ENCODE results near the genes NEK8 and ANKRD13B.

- PRO-cap = bidirectional peak, plus-strand start at chr17:28728774, minus-strand start at chr17:28728737; unidirectional peak, minus-strand start at chr17:28728973
- RAMPAGE, long total RNA = no peak
- RRBS = 0% methylated on average over 5 of the region's 56 CpGs
Observed at GRCh38 chr17:28728532-28729417, at the start of gene NEK8. NEK8 (plus strand) TSS chr17:28728788.

GRCh38 chr17:28748136-28748701 is 4.4 kb downstream of the TRAF4 start:
- PRO-cap = no peak
- RAMPAGE, long total RNA = no peak
- RRBS = no CpG with 5 or more reads among the region's 9 CpGs

GRCh38 chr17:28749825-28750865 is 6.3 kb downstream of the TRAF4 start:
- PRO-cap = no peak
- RAMPAGE, long total RNA = no peak
- RRBS = no CpG with 5 or more reads among the region's 21 CpGs

DNA sequence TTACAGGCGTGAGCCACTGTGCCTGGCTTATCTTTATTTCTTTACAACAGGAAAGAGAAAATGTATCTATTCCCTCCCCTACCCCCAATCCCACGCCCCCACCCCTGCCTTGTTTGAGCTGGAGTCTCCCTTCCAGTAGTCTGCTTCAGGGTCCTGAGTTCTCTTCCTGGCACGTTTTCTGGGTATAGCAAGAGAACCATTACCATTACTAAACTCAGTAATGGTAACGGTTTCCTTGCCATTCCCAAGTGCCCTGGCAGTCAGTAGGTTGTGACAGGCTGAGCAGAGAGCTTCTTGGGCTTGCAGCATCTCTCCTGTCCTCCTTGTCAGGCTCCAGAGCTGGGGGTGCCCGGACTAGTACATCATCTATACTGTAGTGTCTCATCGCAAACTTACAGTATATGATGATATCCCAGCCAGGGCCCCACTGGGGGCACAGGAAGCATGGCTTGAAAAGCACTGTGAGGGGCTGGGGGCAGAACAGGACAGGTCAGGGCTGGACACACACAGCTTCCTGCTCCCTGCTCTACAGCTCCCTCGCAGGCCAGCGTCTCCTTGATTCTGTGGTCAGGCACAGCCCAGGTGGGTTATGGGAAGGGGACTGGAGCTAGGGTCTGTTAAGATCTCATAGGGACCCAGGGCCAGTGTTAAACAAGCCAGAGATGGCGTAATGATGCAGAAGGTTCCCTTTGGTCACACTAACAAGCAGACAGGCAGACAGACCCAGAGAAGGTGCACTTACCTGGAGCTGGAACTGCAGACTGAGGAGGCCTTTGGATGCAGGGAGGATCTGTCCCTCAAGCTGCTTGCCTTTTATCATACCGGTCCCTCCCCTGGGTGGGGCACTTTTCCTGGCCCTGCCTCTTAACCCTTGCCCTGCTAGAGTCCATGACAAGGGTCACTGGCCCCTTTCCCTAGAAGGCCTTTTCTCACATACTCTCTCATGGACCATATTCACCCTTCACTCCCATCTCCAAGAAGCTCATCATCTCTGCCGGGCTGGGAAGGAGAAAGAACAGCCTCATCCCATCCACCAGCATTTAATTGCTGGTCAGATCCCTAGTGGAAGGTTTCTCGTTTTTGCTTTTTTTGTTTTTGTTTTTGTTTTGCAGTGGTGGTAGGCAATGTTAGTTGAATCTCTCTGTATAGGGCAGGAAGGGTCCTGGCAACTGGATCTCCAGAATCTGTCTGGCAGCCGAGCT is 6.8 kb downstream of the ERAL1 start:
- PRO-cap = no peak
- RAMPAGE, long total RNA = no peak
- RRBS = no CpG with 5 or more reads among the region's 13 CpGs

GRCh38 chr17:28879453-28880550 is 17.7 kb downstream of the FLOT2 start:
- PRO-cap = no peak
- RAMPAGE, long total RNA = no peak
- RRBS = no CpG with 5 or more reads among the region's 13 CpGs

- PRO-cap = no peak
- RAMPAGE, long total RNA = no peak
- RRBS = no CpG with 5 or more reads among the region's 9 CpGs
Observed at GRCh38 chr17:28888448-28889344, 8.8 kb downstream of the FLOT2 start.

DNA sequence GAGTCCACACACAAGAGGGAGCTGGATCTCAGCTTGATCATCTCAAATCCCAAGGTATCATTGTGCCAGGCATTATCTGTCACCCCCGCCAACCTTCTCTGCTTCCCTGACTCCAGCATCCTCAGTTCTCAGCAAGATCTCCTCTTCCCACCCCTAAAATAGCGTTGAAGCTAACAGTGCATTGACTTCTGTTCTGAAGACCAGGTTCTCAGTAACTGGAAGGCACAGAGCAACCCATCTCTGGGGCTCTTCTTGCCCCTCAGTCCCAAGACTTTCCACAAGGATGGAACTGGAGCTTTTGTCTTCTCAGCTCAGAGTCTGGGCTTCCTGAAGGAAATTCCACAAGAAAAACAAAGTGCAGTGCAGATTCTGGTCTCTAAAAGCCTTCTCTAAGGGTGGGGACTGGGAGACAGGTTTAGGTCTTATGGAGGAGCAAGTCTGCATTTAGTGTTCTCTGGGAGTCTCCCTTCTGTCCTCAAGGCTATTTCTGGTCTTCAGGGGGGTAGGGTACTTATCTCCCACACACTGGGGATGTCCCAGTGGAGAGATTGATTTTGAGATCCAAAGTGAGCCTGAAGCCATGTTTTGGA is 1.5 kb downstream of the FLOT2 start:
- PRO-cap = no peak
- RAMPAGE, long total RNA = no peak
- RRBS = no CpG with 5 or more reads among the region's 2 CpGs

DNA sequence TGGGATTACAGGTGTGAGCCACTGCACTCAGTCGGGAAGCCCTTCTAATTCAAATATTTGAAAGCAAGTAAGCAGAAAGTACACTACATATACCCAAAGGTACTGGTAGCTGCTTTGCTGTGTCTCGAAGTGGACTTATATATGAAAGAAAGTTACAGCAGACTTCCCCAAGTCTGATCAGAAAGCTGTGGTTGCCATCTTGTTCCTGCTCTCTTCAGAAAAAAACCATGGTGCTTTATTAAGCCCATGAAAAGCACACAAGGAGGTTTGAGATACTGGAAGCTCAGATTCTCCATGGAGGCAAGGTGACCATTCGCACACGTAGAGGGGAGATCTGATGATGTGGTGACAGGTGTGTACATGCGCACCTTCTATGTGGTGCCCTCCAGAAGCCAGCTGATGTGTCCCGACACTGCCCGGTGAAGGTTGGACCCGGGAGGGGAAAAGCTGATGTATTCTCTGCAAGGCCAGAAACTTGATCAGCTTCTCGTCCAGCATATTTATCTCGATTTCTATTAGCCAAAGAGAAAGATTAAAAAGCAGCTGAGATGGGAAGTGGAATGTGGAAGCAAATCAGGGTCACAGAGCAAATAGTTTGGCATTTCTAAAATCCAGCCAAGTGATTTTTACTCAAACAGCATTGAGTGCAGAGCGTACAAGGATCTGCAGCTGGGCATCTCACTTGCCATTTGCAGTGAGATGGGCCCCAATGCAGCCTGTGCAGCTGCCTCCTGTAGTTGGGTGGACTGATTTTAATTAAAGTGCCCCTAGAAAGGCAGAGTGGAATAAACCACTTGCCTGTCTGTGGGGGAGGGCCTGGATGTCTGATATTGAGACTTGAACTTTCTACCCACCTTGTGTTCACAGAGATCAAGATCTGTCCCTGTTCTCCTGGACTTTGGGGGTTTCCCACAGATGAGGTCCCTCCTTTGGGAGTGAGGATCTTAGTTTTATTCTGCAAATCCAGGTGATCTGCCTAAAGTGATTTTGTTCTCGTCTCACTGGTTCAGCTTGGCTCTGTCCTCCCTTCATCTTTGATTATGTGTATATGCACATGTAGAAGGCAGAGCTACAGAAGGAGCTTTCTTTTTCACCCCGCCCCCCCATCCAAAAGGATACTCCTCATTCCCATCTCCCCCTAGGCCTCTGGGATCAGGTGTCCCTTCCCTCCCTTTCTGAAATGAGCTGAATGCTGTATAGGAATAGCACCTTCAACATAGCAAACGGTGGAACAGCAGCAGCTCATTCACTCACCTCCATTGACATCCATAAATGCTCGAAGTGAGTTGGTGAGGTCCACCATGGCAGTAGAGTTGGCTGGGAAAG is 7.4 kb upstream of the DHRS13 start:
- PRO-cap = no peak
- RAMPAGE, long total RNA = no peak
- RRBS = no CpG with 5 or more reads among the region's 15 CpGs

DNA sequence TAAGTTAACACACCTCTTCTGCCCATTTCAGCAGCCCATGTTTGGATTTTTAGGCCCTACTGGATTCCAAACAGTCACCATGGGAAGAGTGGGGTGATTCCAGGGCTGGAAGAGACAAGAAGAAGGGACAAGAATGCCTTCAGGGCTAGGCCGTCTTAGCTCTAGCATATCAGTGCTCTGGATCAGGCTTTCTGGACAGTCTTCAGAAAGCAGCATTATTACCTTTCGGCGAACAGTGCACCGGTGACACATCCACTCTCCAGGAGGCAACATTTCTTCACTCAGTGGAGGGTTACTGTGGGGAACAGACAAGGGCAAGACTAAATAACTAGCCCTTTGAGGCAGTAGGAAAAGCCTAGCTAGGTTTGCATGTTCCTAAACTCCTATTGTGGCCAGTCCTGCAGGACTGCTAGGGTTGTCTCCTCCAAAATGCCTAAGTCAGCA is 23.9 kb upstream of the DHRS13 start:
- PRO-cap = no peak
- RAMPAGE, long total RNA = no peak
- RRBS = no CpG with 5 or more reads among the region's 4 CpGs

- PRO-cap = no peak
- RAMPAGE, long total RNA = no peak
- RRBS = under 1% methylated on average over 4 of the region's 46 CpGs
Observed at GRCh38 chr17:28948620-28949642, 2.4 kb downstream of the PHF12 start.

- PRO-cap = no peak
- RAMPAGE, long total RNA = no peak
- RRBS = 91% methylated on average over 5 of the region's 15 CpGs
Observed at GRCh38 chr17:29089737-29090232, 46.8 kb downstream of the PIPOX start.

GRCh38 chr17:29093787-29094276 is 50.9 kb downstream of the PIPOX start:
- PRO-cap = no peak
- RAMPAGE, long total RNA = no peak
- RRBS = no CpG with 5 or more reads among the region's 13 CpGs

GRCh38 chr17:29106967-29107463 is 64.1 kb downstream of the PIPOX start:
- PRO-cap = no peak
- RAMPAGE, long total RNA = no peak
- RRBS = no CpG with 5 or more reads among the region's 11 CpGs

- PRO-cap = no peak
- RAMPAGE, long total RNA = no peak
- RRBS = no CpG with 5 or more reads among the region's 5 CpGs
Observed at GRCh38 chr17:29139834-29140264, 40.3 kb downstream of the MYO18A start.

DNA sequence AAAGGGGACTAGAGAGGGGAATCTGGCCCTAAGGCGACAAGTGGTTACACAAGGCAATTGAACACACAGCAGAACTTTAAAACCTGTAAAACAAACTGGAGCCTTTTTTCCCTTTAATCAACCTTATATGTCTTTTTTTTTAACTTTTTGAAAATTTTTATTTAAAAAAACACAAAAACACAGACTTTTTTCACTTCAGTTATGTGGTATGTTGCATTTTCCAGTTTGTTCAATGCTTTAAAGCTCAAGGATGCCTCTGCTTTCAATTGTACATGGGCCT is 15.5 kb downstream of the CRYBA1 start:
- PRO-cap = no peak
- RAMPAGE, long total RNA = no peak
- RRBS = no CpG with 5 or more reads among the region's 1 CpG

DNA sequence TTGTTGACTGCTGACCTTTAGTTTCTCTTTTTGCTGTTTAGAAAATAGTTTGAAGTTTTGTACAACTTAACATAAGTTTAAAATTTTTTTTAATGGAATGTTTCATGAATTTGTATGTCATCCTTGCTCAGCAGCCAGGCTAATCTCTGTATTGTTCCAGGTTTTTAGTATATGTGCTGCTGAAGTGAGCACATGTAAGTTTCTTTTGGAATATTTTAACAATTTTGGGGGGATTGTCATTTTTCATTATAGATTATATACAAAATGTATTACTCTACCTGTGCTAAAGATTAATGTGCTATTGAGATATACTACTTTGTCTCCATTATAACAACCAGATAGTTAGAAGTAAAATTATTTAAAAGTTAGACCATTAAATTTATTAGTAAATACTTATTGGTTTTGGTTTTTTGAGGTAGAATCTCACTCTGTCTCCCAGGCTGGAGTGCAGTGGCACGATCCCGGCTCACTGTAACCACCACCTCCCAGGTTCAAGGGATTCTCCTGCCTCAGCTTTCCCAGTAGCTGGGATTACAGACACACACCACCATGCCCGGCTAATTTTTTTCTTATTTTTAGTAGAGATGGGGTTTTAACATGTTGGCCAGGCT is 34.6 kb downstream of the TAOK1 start:
- PRO-cap = no peak
- RAMPAGE, long total RNA = no peak
- RRBS = no CpG with 5 or more reads among the region's 3 CpGs

- PRO-cap = no peak
- RAMPAGE, long total RNA = no peak
- RRBS = no CpG with 5 or more reads among the region's 11 CpGs
Observed at GRCh38 chr17:29542805-29543685, 23.8 kb downstream of the ABHD15 start.

DNA sequence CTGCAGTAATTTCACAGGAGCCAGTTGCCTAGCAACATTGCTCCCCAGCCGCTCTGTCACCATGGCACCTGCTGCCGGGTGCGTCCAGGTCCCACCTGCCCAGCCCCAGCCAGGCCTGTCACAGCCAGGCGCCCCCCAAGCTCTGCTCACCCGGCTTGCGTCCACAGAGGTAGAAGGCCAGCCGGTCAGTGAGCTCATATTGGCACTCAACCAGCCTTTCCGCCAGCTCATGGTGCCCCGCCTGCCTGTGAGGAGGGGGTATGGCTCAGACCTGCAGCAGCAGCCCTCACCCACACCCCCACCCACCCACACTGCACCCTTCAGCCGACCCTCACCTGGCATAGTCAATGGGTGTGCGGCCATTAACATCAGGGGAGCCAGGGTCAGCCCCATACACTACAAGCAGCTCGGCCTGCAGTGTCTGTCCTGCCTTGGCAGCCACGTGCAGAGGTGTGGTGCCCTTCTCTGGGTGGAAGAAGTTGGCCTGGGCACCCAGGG is 7.8 kb downstream of the GIT1 start:
- PRO-cap = no peak
- RAMPAGE, long total RNA = no peak
- RRBS = 89% methylated on average over 4 of the region's 13 CpGs

DNA sequence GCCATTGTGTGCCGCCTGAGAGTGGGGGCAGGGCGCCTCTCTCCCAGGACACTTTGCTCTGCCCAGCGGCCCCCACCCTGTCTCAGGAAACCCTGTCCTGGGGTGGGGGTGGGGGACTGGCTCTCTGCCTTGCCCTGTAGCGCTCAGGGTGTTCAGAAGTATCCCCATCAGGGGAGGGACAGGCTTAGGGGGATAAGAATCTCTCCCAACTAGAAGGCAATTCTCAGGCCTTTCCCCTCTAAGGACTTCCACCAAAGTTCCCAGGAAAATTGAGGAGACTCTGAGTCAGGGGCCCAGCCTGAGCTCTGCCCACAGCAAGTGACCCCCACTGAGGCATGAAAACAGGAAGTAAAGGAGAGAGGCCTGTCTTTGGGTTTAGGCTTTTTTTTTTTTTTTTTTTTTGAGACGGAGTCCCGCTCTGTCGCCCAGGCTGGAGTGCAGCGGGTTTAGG is 4.8 kb downstream of the GIT1 start:
- PRO-cap = no peak
- RAMPAGE, long total RNA = no peak
- RRBS = no CpG with 5 or more reads among the region's 8 CpGs

GRCh38 chr17:29592626-29593799 is at the start of gene ANKRD13B:
ANKRD13B (plus strand) TSS chr17:29593132.
- PRO-cap = no peak
- RAMPAGE, long total RNA = no peak
- RRBS = 1% methylated on average over 35 of the region's 134 CpGs